Urinary bladder (tissue), 3 donors: ENCODE data around the gene HTR5A.

DNA sequence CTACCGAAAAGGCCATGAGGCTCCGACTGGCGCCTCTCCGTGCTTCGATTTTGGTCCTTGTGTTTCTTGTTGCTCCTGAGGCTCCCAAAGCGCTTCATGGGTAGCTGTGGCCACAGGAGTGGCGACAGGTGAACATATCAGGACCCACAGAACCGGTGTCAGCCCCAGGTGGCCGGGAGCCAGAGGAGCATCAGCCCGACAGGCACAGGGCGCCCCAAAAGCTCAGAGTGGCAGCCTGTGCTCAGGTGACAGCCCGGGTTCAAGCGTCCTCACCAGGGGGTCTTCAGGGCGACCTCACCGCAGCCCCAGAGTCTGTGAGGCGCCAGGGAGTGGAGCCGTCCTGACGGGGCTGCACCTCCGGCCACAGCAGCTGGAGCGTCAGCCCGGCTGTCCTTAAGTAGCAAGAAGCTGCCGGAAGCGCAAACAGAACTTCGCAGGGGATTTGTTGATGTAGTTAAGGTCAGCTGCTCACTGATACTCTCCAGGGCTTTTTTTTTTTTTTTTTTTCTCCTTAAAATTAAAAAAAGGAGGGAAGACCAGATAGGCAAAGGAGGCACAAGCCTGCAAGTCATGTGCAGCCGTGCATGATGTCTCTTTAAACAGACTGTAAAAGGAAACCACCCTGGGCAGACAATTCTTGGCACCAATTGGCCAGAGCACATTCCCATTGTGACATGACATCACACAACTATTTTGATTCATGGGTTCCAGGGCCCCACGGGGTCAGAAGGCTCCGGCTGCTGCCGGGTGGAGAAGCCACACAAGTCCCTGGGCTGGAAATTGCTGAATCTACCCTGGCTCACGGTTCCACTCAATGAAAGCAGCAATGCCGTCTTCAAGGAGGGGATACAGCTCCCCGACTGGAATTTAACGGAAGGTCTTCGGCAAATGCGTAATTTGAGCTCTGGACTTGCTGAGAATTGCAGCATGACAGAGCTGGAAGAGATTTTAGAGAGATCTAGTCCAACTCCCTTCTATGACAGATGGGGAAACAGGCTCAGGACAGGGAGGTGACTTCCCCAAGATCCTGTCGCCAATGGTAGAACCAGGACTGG, 140.7 kb downstream of the PRKAG2 start:
- PRO-cap = unidirectional peak, minus-strand start at position 368 of the sequence; bidirectional peak, plus-strand start at position 726 of the sequence, minus-strand start at position 589 of the sequence
- RAMPAGE, long total RNA = no peak

GRCh38 chr7:151891072-151891731, 14.3 kb upstream of the PRKAG2 start:
- PRO-cap = no peak
- RAMPAGE, long total RNA = no peak

DNA sequence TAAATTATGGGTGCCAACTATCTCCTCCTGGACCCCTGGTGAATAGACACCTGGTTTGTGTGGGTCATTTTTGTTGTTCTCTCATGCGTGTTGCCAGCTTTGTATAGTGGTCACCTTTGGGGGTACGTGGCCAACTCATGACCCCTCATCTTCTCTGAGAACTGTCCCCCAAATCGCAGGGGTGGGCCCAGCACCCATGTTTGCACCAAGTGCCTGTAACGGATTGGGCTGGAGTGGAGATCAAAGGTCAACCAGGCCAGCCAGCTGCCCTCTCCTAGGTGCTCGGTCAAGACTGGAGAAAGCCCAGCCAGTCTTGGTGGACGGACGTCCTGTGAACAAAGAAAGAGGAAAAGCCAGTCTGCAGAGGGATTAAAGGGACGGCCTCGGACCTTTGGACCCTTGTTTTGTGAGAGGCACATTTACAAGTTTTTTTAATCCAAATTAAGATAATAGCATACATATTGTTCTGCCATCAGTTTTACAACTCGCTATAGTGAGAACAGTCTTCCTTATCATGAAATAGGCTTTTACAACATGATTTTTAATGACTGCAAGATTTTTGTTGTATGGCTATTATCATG, 31.8 kb upstream of the GALNTL5 start:
- PRO-cap = no peak
- RAMPAGE, long total RNA = no peak

- PRO-cap = unidirectional peak, minus-strand start at chr7:151926176
- RAMPAGE, long total RNA = no peak
Observed at GRCh38 chr7:151925353-151926515, 30.5 kb upstream of the GALNTL5 start.

DNA sequence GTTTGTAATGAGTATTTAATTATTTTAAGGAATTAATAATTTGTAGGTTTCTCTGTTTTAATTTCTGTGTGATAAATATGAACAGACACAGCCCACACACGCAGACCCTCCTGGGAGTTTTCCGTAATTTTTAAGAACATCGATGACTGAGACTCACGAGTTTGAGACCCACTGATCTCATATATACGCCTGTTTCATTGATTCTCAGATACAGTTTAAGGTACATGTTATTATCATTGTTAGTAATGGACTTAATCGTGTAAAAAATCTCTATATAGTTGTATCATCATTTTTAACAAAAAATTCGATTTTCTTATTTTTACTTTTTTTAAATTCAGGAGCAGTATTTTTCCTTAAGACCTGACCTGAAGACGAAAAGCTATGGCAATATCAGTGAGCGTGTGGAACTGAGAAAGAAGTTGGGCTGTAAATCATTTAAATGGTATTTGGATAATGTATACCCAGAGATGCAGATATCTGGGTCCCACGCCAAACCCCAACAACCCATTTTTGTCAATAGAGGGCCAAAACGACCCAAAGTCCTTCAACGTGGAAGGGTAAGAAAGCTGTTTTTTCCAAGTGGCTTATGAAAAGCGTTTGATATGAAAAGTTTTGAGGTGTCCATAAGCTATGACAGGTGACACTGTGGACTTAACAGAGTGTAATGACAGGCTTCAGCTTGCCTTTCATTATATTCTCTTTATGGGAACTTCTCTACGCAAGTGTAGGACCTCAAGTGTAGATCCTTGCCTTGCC, 91.5 kb downstream of the GALNT11 start:
- PRO-cap = no peak
- RAMPAGE, long total RNA = no peak

- PRO-cap = no peak
- RAMPAGE, long total RNA = no peak
Observed at GRCh38 chr7:152341220-152341804, 94.5 kb downstream of the KMT2C start.

GRCh38 chr7:152434837-152435318, 925 bp downstream of the KMT2C start:
- PRO-cap = no peak
- RAMPAGE, long total RNA = no peak

DNA sequence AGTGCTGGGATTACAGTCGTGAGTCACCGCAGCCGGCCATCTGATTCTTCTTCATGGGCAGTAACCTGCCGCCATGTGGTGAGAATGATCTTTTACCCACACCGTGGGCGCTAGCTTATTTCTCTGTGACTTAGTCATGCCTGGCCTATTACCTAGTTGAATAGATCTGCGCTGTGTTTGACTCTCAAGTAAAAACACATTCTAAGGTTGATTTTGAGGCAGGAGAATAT, 35.3 kb upstream of the XRCC2 start:
- PRO-cap = no peak
- RAMPAGE, long total RNA = no peak

DNA sequence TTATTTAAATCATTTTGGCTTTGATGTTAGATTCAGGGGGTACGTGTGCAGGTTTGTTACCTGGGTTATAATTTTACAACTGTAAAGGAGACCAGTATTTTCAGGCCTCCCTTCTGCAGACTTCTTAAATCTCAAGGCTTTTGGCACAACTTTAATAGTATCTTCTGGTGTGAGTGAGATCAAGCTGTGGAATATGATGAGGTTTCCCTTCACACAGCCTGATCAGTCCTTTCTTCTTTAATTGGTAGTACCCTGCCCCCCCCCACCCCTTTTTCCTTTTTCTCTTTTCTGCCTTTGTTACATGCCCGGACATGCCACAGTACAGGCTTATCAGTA, 230.1 kb downstream of the ACTR3B start:
- PRO-cap = no peak
- RAMPAGE, long total RNA = no peak

DNA sequence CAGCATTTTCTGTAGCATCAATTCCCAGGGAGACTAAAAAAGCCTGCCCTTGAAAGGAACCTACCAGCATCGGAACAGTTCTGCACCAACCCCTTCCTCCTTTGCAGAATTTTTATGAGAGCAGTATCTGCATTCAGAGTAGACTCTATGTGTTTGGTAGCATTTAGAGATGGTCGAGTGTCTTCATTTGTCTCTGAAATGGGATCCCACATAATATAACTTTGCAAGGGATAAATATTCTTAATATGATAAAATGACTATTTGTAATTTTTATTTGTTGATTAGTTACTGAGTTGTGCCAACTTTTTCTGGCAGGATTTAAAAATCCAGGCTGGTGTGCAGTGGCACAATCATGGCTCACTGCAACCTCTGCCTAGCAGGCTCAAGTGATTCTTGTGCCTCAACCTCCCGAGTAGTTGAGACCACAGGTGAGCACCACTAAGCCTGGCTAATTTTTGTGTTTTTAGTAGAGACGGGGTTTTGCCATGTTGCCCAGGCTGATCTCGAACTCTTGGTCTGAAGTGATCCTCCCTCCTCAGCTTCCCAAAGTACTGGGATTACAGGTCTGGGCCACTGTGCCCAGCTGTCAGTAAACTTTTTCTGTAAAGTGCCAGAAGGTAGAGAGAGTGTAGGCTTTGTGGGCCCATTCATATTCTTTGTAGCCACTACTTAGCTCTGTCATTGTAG, 645.2 kb upstream of the DPP6 start:
- PRO-cap = no peak
- RAMPAGE, long total RNA = no peak

DNA sequence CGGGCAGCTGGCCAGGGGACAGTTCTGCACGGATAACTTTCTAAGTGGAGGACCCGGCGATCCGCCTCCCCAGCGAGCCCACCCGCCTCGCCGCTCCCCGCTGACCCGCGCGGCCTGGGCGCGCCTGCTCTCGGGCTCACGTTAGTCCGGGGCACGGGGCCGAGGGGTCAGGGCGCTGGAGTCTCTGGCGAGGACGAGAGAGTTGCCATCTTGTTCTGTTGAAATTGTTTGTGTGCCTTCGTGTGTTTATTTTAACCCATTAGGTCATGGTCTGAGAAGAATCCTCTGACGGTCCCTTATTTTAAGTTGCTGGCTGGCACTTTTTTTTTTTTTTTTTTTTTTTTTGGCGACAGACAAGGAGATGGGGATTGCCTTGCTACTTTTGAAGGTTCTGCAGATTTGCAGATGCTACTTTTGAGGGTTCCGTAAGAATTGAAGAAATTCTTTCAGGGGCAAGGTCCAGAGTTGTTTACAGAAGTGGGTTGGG, 163.8 kb upstream of the DPP6 start:
- PRO-cap = no peak
- RAMPAGE, long total RNA = no peak

DNA sequence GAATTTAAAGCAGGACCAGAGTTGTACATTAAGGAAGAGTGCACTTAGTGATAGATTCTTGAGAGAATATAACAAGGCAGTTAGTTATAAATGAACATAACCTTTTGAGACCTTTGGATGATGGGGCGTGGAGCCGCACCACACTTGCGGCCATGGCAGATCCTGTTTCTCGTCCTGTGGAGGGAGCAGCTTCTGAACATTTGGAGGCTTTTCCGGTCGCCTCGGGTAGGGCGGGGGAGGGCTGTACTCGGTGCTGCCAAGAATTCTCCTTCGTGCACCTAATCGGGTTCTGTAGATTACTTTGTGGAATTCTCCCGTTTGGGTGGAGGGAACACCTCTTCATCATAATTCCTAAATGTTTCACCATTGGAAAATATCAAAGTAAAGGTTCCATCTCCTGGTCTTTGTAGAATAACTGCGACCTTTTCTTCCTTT, 321.5 kb downstream of the PAXIP1 start:
- PRO-cap = no peak
- RAMPAGE, long total RNA = no peak

GRCh38 chr7:154960055-154960261, 43.0 kb downstream of the PAXIP1 start:
- PRO-cap = no peak
- RAMPAGE, long total RNA = no peak

DNA sequence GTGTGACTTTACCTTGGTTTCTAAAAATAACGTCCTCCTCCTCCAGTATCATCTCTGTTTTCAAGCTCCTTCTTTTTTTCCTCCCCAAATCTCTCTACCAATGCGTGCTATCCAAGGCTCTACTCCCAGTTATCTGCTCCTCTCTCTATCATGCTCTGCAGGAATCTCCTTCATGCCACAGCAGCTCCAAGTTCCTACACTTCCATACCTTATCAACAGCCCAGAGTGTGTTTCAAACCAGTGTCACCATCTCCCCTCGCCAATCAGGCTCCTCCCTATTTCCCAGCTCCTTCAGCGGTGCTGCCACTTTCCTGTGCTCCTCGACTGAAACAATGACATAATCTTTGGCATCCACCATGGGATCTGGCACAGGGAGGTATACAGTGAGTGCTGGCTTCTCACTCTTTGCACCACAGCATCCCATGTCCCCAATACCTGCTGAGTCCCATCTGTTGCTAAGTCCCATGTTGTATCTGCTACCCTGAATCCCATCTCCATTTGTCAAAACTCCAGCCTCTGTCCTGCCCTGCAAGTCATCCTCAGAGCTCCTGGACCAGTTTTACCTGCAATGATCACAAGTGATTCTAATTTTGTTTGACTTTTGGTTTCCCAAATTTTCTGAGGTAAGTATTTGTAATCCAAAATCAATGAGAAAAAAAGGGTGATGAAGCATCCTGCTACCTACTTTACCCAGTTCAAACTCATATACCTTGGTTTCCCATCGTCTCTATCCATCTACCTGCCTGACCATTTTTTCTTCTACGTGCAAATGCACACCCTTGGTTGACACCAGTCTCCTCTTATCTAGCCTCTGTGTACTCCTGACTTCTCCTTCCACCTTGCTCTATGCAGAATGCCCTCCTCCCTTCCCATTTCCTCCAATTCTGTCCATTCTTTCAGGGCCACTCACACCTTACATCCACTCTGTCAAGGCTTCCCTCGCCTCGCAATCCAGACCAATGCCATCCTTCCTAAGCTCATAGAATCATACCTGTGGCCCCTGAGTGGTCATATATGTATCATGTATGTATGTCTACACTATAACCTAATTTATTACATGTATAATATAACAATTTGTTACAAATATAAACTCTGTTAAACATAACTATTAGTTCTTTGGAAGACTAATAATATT, 15.2 kb downstream of the PAXIP1 start:
- PRO-cap = no peak
- RAMPAGE, long total RNA = no peak

- PRO-cap = no peak
- RAMPAGE, long total RNA = no peak
Observed at GRCh38 chr7:155069877-155070447, at the start of gene HTR5A. HTR5A (plus strand) TSS chr7:155070324.

DNA sequence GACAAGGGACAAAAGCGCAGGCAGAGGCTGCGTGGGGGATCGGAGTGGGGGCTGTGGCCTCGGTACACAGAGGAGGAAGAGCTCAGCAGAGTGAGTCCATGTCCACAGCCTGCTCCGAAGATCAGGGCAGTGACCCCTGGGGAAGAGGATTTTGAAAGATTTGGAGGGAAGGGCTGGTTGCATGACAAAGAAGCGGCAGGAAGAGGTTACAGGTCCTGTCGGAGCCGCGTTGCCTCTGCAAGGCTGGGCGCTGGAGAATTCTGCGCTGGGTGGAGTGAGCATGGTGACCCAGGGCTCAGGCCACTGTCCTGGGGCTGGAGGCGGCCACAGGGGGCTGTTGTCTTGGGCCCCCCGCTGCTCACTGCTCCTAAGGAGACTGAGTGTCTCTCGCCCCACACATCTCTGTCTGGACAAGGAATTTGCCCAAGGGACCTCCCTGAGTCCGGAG, 69.8 kb upstream of the INSIG1 start:
- PRO-cap = no peak
- RAMPAGE, long total RNA = no peak

DNA sequence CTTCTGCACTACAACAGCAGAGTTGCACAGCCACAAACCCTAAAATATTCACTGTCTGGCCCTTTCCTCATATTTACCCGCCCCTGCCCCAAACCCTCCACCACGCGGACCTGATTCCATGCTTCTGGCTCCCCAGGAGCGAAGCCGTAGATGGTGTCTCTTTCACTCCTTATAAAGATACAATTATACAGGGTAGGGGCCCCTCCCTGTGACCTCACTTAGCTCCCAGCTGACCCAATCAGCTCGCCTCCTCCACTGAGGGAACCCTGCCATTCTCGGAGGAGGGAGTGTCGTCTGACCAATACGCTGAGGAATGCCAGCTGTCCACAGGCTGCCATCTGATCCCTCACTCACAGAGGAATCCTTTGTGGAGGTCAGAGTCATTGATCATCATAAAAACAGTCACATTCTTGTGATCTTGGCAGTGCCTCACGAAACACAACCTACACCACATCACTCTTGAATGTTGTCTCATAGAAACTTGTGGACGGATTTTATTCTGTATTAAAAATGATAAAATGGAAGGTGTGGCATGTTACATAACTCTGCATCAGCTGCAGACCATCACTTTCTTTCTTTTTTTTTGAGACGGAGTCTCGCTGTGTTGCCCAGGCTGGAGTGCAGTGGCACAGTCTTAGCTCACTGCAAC, 67.5 kb upstream of the INSIG1 start:
- PRO-cap = no peak
- RAMPAGE, long total RNA = no peak

DNA sequence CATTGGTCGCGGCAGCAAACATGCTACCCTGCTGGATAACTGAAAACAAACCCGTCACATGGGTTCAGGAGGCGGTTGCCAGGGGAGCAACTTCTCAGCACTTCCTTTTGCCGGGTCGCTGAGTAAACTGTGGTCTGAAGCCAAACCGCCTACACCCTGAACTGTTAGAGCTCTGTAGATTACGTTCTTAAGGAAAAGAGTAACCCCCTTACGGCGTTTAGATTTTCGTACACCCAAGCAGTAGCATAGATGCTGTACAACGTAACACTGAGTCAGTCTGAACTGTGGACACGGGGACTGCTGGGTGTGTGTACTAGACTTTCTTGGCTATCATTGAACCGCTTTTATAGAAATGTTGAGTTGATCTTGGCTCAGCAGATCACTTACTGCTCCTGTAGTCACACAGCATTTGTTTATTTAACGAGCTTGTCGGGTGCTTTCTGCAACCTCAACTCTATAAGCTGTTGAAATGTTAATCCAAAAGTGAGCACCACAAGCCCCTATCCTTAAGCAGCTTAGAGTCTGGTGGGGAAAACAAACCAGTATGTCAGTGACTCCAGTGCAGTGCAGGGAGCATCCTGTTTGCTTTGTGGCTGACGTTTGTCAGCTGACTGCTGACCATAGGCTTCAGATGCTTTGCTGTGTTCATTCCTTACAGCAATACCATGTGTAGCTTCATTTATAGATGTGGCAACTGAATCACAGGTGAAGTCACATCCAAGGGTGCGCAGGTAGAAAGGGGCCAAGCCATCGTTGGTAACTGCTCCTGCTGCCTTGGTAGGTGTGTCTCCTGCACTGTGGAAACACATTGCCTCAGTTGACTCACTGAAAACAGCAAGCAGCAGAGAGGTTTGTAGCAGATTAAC, 1.6 kb downstream of the INSIG1 start:
- PRO-cap = bidirectional peak, plus-strand start at position 67 of the sequence, minus-strand start outside the sequence
- RAMPAGE, long total RNA = no peak

- PRO-cap = no peak
- RAMPAGE, long total RNA = no peak
Observed at GRCh38 chr7:155300661-155301459, 3.2 kb downstream of the INSIG1 start.

DNA sequence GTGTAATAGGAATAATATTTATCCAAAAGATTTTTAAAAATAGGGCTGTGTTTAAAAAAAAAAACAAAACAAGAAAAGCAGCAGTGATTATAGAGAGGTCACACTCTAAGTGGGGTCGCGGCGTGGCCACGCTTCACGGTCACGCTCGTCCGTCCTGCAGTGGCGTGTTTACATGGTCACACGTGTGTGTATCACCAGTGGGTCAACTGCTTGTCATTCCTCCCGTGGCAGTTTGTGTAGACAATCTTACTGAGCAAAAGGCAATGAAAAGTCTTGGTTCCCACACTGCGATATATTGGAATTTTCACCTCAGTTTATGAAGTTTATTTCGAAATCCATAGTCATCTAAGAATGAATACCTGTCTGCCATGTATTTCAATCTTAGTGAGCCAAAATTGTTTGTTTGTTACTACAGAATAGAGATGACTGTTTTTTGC, 11.0 kb downstream of the INSIG1 start:
- PRO-cap = no peak
- RAMPAGE, long total RNA = no peak